ENCODE measurements around a stretch of chr4.

DNA sequence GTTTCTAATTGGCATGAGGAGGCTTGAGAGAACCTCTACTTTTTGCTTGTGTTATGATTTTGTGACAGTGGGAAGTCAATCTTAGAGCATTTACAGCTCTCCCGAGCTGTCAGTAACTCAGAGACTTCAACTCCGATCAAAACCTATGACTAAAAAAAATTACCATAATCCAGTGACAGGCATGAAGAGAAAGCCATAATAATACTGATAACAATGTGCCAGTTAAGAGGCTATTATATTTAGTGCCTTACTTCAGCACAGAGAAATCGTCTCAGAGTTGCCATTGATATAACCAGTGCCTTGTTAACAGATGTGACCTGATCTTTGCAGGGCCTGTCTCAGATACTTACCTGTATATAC, 38.3 kb upstream of the GATB start:
- RRBS = no CpG with 5 or more reads among the region's 3 CpGs
CAGE:
- cytosol, long polyA plus RNA = no peak
- long polyA plus RNA = no peak
- nucleus, long polyA plus RNA = no peak

DNA sequence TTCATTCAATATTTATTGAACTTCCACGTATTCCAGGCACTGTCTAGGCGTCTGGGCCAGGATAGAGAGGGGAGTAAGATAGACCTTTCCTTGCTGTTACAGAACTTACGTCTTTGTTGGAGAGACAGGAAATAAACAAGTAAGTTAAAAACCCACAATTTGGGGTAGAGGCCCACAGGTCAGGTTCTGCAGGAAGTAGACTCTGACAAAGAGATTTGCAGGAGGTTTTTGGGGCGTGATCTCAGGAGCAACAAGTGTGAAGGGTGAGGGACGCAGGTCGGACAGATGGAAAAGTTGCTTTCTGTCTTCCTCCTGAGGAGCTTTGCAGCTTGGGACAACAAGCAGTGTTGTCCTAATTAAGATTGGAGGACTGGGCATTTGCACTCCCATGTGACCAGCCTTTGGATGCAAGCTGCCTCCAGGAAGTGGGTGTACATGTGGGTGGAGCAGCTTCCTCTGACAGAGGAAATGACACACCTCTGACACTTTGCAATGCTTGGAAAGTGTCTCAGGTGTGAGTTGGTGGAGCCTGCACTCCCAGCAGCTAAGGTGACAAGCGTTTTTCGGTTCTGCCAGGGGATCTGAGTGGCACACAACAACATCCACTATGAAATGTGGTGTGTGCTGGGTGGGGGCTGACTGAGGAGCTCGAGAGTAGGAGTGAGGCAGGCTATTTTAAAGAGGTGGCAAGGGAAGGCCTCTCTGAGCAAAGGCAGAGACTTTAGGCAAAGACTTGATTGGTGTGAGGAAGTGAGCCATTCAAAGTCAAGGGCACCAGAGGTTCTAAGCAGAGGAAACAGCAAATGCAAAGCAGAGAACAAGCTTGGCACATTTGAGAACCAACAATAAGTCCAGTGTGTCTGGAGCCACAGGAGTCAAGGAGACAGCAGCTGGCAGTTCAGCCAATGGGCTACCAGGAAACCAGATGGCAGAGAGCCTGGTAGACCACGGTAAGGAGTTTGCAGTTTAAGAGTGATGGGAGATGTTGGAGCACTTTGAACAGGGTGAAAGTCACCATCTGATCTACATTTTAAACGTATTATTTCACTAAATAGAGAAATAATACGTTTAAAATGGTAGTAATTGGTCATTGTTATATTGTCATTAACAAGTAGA, 339.8 kb upstream of the GATB start:
- RRBS = no CpG with 5 or more reads among the region's 12 CpGs
CAGE:
- cytosol, long polyA plus RNA = no peak
- long polyA plus RNA = no peak
- nucleus, long polyA plus RNA = no peak

- RRBS = no CpG with 5 or more reads among the region's 7 CpGs
CAGE:
- cytosol, long polyA plus RNA = no peak
- long polyA plus RNA = no peak
- nucleus, long polyA plus RNA = no peak
These were observed 124.4 kb downstream of the FBXW7 start for GRCh38 chr4:152411311-152412069.

- RRBS = no CpG with 5 or more reads among the region's 5 CpGs
CAGE:
- cytosol, long polyA plus RNA = no peak
- long polyA plus RNA = no peak
- nucleus, long polyA plus RNA = no peak
These were observed 4.4 kb upstream of the FBXW7 start for GRCh38 chr4:152540234-152540738.

- RRBS = no CpG with 5 or more reads among the region's 2 CpGs
CAGE:
- cytosol, long polyA plus RNA = no peak
- long polyA plus RNA = no peak
- nucleus, long polyA plus RNA = no peak
These were observed 53.4 kb upstream of the FBXW7 start for GRCh38 chr4:152589360-152589667.

GRCh38 chr4:153222158-153222976, 18.1 kb downstream of the TRIM2 start:
- RRBS = 4% methylated on average over 5 of the region's 43 CpGs
CAGE:
- cytosol, long polyA plus RNA = start-site peak on the plus strand at chr4:153222450-153222518, 36 reads
- long polyA plus RNA = start-site peak on the plus strand at chr4:153222429-153222516, 35 and 30 reads in 2 replicates
- nucleus, long polyA plus RNA = start-site peak on the plus strand at chr4:153222463-153222504, 25 reads

- RRBS = 4% methylated on average over 13 of the region's 44 CpGs
CAGE:
- cytosol, long polyA plus RNA = no peak
- long polyA plus RNA = no peak
- nucleus, long polyA plus RNA = no peak
These were observed 18.8 kb downstream of the TRIM2 start for GRCh38 chr4:153222977-153223549.

GRCh38 chr4:153265332-153265638, 61.0 kb downstream of the TRIM2 start:
- RRBS = no CpG with 5 or more reads among the region's 7 CpGs
CAGE:
- cytosol, long polyA plus RNA = no peak
- long polyA plus RNA = no peak
- nucleus, long polyA plus RNA = no peak

DNA sequence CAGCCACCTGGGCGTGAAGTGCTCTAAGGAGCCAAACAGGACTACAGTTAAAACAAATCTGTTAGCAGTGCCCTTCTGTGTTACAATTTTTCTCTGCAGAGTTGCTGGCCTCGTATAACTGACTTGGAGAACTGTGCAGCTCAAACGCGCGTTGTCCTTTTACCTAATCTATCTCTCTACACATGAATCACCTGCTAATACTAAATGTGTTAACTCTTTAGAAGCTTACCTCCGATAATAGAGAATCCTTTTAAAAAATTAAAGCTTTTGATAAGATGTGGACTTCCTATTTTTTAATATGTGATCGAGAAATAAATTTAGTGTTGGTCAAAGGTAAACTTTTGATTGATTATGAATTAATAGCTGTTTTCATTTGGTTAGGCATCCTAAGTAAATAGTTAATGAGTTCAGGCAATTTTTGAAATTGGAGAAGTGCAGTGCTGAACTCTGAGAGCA, 1.3 kb downstream of the MND1 start:
- RRBS = no CpG with 5 or more reads among the region's 7 CpGs
CAGE:
- cytosol, long polyA plus RNA = no peak
- long polyA plus RNA = no peak
- nucleus, long polyA plus RNA = no peak

DNA sequence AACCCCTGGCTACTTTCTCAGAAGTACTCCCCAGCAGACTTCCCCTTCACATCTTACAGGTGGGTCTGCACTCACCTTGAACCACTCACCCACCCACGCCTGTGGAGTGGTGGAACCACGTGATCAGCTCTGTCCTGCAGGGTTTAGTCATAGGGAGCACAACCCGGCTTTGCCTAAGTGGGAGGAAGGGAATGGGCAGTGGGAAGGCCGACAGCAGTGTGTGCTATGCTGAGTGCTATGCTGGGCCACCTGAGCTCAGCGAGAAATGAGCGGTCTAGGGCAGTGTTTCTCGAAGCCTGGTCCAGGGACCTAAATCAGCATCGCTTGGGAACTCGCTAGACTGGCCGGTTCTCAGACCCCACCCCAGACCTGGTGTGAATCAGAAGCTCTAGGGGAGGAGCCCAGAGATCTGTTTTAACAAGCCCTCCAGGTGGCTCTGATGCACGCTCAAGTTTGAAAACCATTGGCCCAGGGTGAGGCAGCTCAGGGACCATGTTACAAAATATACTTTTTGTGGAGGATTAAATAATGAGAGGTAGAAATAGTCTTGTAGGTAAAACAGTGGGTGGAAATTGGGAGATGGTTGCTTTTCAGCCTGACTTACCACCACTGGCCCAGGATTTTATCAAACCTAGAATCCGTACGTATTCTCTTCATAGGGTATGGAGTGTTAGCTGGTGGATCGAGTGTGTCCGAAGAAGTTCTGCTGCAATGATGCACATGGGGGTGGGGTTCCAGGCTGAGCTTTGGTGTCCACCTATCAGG, 20.7 kb downstream of the TMEM131L start:
- RRBS = no CpG with 5 or more reads among the region's 15 CpGs
CAGE:
- cytosol, long polyA plus RNA = no peak
- long polyA plus RNA = no peak
- nucleus, long polyA plus RNA = no peak

GRCh38 chr4:153488063-153489065, 22.2 kb downstream of the TMEM131L start:
- RRBS = 61% methylated on average over 11 of the region's 29 CpGs
CAGE:
- cytosol, long polyA plus RNA = no peak
- long polyA plus RNA = no peak
- nucleus, long polyA plus RNA = no peak

GRCh38 chr4:153489066-153489499, 22.9 kb downstream of the TMEM131L start:
- RRBS = no CpG with 5 or more reads among the region's 8 CpGs
CAGE:
- cytosol, long polyA plus RNA = no peak
- long polyA plus RNA = no peak
- nucleus, long polyA plus RNA = no peak

GRCh38 chr4:153553506-153554156, 87.5 kb downstream of the TMEM131L start:
- RRBS = no CpG with 5 or more reads among the region's 4 CpGs
CAGE:
- cytosol, long polyA plus RNA = no peak
- long polyA plus RNA = no peak
- nucleus, long polyA plus RNA = no peak

GRCh38 chr4:153609218-153609483, 74.9 kb upstream of the TLR2 start:
- RRBS = no CpG with 5 or more reads among the region's 2 CpGs
CAGE:
- cytosol, long polyA plus RNA = no peak
- long polyA plus RNA = no peak
- nucleus, long polyA plus RNA = no peak

GRCh38 chr4:153626794-153627058, 57.4 kb upstream of the TLR2 start:
- RRBS = no CpG with 5 or more reads among the region's 2 CpGs
CAGE:
- cytosol, long polyA plus RNA = no peak
- long polyA plus RNA = no peak
- nucleus, long polyA plus RNA = no peak

GRCh38 chr4:153651384-153652414, 32.4 kb upstream of the TLR2 start:
- RRBS = 100% methylated on average over 1 of the region's 12 CpGs
CAGE:
- cytosol, long polyA plus RNA = no peak
- long polyA plus RNA = no peak
- nucleus, long polyA plus RNA = no peak

DNA sequence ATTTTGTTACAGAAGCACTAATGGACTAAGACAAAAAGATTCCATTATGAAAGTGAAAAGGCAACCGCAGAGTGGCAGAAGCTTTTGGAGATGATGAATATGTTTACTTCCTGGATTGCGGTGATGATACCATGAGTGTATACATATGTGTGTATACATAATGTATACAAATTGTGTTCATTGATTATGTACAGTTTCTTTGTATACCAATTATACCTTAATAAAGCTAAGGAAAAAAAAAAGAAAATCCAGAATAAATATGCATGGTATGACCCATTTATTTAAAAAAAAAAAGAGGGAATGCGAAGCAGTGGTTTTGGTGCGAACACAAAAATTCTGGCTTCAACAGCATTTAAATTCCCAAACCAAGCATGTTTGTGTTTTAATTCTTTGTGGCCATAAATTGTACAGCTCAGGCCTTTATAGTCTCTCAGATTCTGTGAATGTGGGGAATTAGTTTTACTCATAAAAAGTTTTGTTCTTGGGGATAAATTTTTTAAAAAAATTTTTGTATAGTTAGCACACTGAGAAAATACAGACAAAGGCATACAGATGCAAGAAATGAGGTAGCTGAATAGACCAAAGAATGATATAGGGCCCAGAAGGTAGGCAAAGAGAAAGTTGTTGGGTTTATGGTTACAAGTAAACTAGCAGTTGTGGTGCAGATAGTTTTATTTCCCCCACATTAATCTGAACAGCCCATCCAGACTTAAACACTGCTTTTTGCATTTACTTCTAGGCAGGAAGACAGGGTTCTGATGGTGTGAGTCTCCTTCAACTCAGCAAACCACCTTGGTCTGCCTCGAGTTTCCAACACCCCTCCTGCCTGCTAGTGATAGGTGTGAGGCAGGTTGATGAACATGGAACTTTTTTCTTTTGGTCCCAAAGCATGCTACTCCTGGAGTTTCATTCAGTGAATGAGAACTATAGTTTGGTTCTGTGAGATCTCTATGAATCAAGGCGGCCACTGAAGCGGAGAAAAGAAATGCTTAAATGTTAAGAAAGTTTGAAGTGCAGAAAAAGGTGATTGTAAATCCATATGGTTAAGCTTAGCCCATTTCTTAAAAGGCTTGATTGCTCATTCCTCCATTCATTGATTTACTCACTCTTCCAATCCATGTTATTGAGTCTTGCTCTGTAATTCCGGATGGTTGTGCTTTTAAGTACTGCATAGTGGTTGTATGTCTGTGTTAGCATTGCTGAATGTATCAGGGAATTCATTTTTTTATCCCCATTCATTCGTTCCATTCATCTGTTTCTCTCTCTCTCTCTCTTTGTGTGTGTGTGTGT, 17.9 kb downstream of the TLR2 start:
- RRBS = no CpG with 5 or more reads among the region's 9 CpGs
CAGE:
- cytosol, long polyA plus RNA = no peak
- long polyA plus RNA = no peak
- nucleus, long polyA plus RNA = no peak

DNA sequence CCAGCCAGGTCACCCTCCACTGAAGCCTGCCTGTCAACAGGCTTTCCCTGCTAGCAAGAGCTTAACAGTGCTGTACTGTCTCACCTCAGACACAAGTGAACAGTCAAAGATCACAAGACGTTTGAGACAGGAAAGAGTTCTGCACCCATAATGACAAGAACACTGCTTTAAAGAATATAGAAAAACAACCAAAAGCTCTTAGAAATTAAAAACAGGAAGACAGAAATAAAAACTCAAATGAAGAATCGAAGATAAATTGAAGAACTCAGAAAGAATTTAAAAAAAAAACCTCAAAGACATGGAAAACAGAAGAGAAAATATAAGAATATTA, 4.6 kb downstream of the RNF175 start:
- RRBS = no CpG with 5 or more reads among the region's 2 CpGs
CAGE:
- cytosol, long polyA plus RNA = no peak
- long polyA plus RNA = no peak
- nucleus, long polyA plus RNA = no peak

GRCh38 chr4:153787946-153788345, 937 bp downstream of the SFRP2 start:
- RRBS = no CpG with 5 or more reads among the region's 16 CpGs
CAGE:
- cytosol, long polyA plus RNA = no peak
- long polyA plus RNA = no peak
- nucleus, long polyA plus RNA = start-site peak on the plus strand at chr4:153788154-153788385, 21 reads

DNA sequence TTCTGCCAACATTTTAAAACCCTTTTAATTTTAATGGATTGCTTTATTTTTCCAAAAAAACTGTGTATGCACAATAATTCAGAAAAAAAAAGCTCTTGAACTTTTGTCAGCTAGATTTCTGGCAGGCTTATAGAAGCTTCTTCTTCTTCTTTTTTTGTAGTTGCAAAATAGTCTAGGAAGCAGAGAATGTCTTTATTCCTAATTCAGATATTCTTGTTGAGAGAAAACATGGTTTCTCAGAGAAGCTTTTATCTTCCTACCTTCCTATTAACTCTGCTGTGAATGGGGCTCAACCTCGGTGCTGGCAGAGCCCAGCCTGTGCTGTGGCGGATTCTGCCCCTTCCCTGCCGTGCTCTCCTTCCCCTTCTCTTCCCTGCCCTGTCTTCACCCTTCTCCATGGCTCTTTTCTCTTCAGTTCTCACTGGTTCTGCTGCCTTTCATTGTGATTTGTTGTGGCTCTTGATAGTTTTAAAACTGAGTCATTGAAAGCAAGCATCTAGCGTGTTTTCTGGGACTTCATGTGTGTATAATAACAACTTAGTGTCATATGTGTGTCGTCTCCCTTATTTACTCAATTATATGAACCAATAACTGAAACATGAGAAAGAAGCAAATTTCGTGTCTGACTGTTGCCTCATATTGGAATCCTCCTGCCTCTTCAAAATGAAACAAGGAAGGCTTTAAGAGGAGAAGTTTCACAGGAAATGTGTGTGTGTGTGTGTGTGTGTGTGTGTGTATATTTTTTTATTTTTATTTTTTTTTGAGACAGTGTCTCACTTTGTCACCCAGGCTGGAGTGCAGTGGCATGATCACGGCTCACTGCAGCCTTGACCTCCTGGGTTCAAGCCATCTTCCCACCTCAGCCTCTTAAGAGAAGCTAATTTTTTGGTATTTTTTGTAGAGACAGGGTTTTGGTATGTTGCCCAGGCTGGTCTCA, 145.6 kb upstream of the SFRP2 start:
- RRBS = no CpG with 5 or more reads among the region's 7 CpGs
CAGE:
- cytosol, long polyA plus RNA = no peak
- long polyA plus RNA = no peak
- nucleus, long polyA plus RNA = no peak